Temporal lobe (tissue), 2 donors: Measurements from ENCODE around the gene CLCN4.

GRCh38 chrX:9687846-9688338 is 77.8 kb downstream of the GPR143 start:
- RAMPAGE, long total RNA = no peak

GRCh38 chrX:9719399-9719829 is 46.2 kb downstream of the GPR143 start:
- RAMPAGE, long total RNA = no peak

DNA sequence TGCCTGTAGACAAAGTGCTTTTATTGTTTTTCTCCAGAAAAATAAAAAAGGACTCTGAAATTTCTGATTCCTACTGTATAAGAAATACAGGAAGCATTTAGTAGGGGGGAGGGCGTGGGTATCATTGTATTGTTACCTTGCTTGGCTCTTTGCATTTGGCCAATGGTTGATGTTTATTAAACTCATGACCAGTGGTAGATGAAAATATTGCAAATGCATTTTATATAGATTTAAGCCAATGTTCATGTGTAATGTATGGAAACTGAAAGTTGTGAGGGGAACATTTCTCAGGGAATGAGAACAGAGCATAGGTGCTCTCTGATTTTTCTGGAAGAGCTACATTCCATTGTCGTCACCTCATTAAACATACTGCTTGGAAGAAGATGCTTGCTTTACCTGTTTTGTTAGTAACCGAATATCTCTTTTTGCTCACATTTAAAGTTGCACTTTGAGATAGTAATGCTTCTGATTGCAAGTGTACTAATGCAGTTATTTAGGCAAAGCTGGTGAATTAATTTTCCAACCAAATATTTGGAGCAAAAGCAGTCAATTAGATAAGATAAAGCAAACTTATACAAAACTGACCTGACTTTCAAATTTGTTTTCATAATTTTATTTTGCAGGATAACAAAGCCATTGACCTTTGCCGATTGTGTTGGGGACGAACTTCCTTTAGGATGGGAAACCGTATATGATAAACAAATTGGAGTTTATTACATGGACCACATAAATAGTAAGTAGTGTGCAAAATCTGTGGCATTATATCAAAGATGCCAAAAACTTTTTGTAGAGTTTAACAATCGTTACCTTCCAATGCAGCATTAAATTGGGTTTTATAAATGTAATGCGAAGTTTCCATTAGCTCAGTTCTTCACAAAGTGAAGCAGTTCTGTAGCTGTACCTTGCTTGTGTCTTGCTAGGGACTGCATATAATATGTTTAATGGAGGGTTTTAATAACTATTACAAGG is 93.7 kb upstream of the CLCN4 start:
- RAMPAGE, long total RNA = no peak

GRCh38 chrX:10105089-10105882 is 51.5 kb upstream of the CLCN4 start:
- RAMPAGE, long total RNA = no peak

DNA sequence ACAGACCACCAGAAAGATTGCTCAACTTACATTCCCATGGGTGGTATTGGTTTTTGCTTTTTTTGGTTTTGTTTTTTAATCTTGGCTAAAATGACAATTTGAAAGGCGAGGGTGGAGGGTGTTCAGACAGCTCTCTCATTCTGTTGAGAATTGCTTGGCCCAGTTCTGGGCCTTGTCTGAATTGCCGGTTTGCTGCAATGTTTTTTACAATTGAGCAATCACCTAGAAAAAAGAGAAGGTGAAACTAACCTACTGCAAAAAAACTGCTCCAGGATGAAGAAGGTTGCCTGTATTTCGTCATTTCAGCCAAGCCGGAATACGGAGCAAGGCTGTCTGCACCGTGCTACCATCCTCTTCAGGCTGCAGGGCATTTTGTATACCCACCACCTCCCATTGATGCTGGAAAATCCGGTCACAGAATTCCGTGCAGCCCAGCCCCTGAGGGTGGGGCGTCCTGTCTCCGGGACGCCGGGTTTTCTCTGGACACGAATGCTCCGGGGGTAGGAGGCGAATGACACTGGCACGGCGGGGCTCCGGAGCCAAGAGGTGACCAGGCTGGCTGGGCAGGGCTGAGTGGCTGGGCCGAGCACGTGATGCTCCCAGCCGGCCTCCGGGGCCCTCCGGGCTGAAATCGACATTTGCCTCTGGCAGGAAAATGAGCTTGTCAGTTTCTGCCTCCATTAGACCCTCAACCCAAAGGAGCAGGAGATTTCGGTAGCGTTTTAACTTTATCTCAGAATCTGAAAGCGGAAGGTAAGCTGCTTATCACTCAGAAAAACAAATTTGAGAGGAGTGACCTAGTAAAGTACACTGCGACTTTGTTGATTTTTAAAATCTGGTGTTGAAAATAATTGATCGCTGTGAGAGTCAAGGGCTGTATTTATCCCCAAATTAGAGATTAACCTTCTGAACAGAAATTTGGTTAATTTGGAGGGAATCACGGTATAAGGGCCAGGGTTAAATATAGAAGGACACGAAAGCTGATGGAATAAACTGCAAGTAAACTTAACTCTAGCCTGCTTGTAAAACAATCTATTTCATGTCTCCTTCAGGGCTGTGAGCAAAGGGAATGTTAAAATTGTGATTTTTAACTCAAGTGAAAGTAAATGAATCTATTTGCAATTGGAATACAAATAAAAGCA is at the start of gene CLCN4:
Gene CLCN4, plus strand, starts transcription at position 628 of the 1,142 bp plus-strand sequence.
- RAMPAGE, long total RNA = no peak

DNA sequence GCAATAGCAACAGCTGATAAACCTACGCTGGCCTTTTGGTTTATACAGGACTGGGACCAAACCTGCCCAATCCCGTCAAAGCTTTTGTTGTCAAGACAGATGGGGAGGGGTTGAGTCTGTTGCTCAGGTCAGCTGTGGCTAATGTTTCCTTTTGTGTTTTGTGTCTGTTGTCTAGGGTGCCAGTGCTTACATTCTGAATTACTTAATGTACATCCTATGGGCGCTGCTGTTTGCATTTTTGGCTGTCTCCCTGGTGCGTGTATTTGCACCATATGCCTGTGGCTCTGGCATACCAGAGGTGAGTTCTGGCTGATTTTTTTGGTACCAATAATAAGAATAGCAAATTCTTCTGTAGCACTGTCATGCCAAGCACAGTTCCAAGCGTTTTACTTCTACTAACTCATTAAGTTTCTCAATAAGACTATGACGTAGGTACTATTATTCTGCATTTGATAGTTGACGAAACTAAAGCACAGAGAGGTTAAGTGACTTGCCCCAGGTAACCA is 41.0 kb downstream of the CLCN4 start:
- RAMPAGE, long total RNA = no peak

DNA sequence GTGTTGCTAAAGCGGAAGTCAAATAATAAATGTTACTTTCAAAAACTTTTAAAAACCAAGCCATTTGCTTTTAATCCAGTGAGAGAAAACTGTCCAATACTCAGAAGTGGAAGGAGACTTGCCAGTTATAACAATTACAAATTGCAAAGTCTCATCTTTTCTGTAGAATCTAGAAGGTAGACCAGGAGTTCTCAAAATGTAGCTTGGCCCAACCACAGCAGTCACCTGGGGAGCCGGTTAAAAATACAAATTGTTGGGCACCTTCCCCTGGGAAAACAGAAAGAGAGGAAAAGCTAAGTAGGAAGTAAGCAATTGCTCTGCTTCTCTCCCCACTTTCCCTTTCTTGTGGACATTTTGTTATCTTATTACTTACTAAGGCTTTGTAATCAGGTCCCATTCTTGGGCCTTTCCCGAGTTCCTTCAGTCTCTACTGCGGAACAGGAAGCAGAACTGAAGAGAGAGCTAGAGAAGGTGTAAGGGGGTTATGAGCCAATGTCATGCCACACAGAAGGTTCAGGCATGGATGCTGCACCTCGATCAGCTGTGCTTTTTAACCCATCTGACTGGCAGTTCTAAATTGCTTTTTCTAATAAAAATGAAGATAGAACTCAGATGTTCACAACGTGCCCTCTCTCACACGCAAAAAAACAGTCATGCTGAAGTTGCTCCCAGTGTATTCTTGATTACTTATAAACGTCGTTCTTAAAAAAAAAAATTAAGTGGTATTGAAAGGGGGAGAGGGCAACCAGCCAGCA is 83.7 kb downstream of the MID1 start:
- RAMPAGE, long total RNA = no peak

- RAMPAGE, long total RNA = no peak
These were observed 42.6 kb downstream of the MID1 start for GRCh38 chrX:10577735-10578236.

DNA sequence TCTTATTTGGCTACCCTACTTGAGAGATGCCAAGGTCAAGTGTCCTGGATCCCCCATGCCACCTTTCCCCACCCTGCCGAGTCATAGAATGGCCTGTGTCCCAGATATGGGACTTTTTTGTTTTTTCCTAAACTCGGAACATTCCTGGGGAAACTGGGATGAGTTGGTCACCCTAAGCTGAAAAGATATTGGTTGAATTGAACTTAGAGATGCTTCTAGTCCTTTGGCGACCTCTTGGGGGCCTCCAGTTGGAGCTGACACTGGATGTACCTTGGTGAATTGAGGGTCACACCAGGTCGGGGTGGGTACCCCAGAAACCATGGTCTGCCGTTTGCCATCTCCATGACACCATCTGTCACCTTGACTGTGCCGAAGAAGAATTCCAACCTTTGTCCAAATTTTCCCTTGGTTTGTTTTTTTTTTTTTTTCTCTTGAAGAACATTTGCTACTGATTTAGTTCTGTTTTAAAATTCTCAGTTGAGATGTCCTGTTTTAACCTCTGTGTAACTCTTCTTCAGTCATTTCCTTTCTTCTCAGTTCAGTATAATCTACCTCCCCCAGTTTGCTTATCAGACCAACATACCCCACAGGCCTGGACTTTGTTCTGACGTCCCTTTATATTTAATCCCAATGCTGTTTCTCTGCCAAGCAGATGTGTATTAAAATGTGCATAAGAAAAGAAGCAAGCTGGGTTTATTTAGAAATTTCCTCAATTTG is 24.1 kb downstream of the HCCS start:
- RAMPAGE, long total RNA = no peak

DNA sequence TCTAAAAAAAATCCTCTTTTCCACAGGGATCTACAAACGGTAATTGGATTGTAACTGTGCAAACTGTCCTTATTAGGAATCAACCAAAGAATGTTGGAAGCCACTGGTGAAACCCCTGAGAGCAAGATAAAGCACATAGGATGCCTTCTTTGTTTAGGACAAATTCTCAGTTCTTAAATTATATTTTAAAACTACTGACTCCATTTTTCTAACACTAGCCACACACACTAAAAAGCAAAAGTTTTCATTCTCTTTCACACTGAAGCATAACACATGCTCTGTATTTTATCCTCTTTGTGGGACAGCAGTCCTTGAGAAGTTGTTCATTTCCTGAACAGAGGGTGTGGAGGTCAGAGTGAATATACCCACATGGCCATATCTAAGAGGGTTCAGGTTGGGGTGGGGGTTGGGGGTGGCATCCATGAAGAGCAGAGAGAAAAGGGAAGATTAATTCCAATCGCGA is 27.0 kb upstream of the AMELX start:
- RAMPAGE, long total RNA = no peak

DNA sequence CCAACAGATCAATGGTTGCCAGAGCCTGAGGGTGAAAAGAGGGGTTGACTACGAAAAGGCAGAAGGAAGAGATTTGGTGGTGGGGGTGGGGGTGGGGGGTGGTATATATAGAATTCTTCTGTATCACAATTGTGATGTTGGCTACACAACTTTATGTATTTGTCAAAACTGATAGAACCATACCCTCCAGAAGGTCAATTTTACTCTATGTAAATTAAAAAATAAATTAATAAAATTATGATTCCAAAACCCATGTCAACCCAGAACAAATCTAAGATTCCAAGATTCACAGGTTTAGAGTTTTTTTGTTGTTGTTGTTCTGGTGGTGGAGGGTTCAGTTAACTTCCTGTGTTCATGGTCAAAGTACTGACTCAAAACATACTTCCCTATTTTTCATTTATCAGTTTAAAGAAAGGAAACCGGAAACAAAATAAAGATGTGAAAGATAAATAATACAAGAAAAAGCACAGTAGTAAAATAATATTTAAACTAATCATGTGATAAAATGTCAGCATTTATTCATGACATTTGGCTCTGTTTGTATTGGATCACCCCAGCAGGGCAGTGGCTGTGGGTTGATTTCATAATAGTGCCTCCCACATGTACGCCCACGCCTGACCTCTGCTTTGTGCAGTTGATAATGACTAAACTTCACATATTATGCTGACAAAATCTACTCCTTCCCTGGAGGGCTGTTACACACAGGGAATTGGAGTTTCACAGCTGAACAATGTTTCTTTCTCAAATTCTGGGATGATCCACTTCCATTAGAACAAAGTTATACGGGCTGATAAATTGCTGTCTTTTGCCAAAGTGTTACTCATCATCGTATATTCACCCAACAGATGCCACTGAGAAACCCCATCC is 48.0 kb downstream of the AMELX start:
- RAMPAGE, long total RNA = no peak

DNA sequence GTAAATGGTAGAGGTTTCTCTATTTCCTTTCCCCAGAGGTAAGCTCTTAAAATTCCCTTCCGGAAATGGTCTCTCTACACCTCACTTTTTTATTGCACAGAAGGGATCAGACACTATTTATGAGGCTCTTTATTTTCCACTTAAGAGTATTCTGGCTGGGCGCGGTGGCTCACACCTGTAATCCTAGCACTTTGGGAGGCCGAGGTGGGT is 17.7 kb upstream of the TMSB4X start:
- RAMPAGE, long total RNA = no peak

DNA sequence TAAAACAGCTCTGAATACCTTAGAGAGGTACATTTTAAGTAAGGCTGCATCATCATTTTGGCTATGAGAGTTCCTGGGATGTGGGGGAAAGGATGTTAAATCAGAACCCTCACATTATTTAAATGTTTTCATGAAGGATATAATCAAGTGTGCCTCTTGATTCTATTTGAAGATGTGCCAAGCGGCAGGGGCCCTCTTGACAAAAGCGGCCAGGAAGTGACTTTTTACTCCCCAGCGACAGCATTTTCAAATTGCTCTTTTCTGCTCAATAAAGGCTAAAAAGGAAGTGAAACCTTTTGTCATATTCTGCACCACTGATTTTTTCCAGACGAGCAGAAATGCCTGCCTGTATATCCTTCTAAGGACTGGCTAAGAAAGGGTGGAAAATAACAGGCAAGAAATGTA is 25.3 kb downstream of the TMSB4X start:
- RAMPAGE, long total RNA = no peak

DNA sequence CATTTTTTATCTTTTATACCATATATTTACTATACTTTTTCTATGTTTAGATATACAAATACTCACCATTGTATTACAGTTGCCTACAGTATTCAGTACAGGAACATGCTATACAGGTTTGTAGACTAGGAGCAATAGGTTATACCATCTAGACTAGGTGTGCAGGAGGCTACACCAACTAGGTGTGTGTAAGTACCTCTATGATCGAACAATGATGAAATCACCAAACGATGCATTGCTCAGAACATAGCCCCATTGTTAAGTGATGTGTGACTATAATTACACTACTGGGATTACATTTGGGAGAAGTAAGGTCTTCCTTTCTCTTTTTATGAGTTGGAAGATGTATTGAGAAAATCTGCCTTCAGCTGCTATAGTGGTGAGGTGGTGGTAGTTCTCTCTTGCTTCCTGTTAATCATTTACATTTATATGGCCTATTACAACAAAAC is 27.3 kb downstream of the TMSB4X start:
- RAMPAGE, long total RNA = no peak

DNA sequence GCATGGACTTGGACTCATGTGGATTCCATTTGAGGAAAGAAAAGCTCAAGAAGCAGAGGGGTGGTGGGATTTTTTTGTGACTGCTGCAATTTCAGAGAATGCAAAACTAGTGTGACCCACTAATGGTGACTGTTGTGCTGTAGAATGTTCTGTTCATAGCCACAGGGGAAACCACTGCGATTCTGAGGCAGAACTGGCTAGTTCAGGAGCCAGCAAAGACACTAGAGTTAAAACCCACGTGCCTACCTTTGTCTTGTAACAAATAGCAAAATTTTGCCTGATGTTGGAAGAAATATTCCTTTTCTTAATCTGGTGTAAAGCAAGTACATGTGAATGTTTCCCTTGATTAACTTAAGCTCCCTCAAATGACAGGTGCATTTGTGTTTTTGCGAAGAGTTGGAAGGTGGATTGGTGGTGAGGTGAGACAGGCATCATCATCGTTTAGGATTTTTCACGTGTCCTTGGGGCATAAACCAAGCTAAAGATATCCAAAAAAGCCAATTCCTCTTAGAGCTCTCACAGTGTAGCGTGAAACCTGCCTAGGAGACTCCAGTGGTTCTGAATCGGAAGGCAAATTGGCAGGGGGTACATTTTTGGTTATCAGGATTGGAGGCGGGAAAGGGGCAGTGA is 38.0 kb upstream of the FAM9C start:
- RAMPAGE, long total RNA = no peak

- RAMPAGE, long total RNA = no peak
These were observed 45.7 kb upstream of the FAM9C start for GRCh38 chrX:13089958-13090620.

- RAMPAGE, long total RNA = start-site peak on the minus strand at chrX:13379345-13379391, 160 and 13 reads in 2 replicates
These were observed 59.4 kb upstream of the ATXN3L start for GRCh38 chrX:13379096-13379784.

GRCh38 chrX:13419845-13420250 is 100.0 kb upstream of the ATXN3L start:
- RAMPAGE, long total RNA = no peak

DNA sequence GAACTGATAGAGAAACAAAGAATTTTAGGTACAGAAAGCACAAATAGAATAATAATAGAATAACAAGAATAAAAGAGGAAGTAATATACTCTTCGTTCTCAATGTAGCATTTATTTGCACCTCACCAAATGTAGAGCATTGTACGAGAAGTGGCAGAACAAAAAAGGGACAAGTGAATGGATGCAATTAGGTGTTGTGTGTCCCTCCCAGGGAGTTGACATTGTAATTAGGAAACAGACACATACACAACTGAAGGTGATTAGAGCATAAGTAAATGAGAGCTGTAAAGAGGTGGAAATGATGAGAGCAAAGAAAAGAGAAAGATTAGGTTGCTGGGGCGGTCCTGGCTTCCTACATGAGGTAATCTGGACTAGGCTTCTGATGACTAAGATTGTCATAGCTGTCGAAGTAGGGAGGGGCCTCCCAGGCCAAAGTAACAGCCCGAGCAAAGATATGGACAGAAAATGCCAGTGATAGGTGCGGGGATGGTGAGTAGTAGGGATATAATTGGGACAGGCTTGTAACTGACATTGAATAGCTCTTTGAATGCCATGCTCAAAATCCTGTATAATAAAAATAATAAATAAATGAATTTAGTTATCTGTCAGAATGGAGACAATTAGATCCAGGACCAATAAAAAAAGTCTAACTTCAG is 10.5 kb downstream of the RAB9A start:
- RAMPAGE, long total RNA = no peak

- RAMPAGE, long total RNA = no peak
These were observed 27.5 kb downstream of the OFD1 start for GRCh38 chrX:13762041-13762541.